ENCODE data around the genes CDK20, SPIN1, SECISBP2, SEMA4D and GADD45G.

DNA sequence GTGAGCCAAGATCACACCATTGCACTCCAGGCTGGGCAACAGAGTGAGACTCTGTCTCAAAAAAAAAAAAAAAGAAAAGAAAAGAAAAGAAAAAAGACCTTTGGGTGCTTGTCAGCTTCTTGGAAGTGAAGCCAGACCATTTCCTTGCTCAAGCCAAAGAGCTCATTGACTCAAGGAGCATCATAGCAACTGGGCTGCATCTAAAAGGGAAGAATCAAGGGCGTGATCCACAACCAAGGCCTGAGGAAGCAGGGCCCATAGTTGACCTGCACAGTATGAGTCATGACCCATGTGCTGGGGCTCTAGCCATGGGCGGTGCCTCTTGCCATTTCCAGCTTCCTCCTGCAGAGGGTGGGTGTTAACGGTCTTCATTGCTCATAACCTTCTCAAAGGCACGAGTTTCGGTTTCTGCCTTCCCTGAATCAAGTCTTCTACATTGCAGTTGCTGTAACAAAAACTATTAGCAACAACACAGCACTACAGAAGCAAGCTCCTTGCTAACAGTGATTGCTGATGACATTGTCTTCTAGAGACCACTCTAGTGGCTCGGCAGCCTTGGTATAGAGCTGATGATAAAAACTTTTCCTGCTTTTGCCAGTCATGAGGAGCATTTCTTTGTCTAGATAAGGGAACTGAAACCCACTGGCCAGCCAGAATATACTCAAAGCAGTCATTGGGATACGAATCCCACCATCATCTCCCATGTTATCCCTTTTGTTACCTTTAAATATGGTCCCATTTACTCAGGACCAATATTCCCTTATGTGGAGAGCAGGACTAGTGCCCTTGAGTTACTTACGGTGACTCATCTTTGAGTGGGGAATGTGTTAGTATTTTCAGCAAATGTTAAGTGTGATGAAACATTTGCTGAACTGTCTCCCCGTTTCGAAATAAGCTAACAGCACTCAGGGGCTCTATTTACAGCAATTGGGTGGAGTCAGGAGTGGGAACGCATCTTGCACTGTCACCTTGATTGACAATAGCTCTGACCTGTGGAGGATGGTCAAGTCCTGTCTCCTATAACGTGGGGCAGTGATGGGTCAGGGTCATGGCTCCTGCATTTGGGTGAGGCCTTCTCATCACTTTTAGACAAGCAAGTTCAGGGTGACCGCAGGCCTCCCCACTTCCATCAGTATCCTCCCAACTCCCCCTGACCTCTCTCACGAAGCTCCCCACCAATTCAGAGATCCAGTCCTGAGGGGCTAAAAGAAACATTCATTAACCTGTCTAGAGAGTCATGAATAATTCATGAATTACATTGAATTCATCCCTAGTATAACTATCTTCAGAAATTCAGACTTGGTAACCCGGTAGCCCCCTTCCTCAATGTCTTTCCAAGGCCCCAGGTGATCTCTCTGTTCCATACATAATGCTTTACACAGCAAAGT lies 67.2 kb downstream of the CTSL start:
- RRBS: no CpG with 5 or more reads among the region's 15 CpGs

DNA sequence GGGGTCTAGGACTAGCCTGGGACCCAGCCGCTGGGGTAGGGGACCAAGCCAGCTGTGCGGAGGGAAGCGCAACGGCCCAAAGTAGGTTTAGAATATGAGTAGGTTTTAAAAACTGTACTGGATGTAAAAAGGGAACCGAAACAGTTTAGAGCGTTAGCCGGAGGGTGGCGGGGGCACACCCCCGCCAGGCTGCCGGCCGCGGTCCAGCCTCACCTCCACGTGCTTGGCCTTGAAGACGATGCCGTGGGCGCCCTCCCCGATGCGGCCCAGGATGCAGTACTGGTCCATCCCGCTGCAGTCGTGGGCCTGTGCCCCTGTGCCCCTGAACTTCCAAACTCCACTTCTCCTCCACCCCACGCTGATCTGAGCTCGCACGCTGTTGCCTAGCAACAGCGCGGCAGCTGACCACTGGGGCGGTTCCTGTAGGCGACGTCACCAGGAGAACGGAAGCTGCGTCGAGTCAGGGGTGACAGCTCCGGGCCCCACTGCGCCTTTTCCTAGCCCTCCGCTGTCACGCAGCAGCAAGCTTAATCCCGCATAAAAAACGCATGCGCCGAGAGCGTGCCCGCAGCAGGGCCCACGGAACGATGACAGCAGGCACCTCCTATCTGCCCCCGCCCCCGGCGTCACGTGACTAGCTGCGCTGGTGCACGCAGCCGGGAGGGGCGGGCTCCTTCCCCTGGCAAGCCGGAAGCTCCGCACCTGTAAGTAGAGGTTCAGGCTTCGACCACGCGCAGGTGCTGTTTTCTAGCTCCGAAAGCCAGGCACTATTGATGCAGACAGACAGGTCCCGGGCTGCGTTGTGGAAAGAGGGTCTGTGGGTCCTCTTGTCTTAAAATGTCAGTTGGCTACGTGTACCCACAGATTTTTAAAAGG lies at the start of gene CDK20:
TSS of gene CDK20 (minus strand) at position 375 of the 876 bp plus-strand sequence.
- RRBS: 6% methylated on average over 17 of the region's 60 CpGs

DNA sequence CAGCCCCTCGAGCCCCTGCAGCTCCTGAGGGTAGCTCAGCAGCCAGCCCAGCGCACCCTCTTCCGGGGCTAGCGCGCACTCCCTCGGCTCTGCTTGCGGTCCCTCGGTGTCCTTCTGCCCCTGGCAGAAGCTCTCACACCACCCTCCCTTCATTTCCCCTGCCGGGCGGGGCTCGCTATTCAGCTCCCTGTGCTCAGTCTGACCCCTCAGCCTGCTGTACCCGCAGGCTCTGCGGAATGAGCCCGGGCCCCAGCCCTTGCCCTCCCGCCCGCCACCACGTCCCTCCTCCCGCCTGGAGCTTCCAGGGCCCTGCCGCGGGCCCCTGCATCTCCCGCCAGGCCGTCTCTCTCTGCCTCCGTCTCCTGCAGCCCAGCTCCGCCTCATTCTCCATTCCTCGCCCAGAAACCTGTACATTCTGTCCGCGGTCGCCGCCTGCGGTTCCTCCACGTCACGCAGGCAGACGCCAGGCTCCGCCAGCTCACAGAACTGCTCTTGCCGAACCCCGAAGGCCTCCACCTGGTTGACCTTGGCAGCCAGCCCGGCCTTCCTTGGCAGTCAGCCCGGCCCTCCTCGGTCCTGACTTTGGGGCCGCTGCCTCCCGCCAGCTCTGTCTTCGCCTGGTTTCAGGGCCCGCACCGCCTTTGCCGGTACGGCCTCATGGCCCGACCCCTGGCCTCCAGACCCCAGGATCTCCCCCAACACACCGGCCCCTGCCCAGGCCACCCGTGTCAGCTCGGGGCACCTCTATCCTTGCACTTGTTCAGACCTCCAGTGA lies 61.6 kb downstream of the SPATA31C2 start:
- RRBS: 8% methylated on average over 22 of the region's 50 CpGs

DNA sequence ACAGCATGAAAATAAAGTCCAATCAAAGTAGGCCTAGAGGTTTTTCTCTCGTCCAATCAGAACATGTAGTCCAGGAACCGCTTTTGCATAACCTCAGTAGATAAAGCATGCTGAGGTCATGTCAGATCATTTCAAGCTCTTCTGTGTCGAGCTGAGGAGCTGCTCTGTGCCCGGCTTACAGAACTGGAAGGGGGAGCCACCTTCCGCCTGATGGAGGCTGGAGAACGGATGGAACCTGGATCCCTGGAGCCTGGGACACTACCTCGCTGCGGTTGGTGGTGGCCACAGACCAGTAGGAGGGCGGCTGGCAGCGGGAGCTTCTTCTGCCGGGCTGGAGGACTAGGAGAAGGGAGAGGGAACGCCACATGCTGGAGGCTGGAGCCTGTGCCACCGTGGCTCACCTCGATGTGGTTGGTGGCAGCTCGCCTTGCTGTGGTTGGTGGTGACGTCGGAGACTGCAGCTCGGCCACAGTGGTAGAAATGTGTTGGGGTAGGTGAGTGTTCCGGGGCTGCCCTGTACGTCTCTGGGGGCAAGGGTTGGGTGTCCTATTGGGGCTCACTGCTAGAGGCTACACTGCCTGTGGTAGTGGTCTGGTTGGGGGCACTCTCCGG lies 24.6 kb downstream of the SPATA31C2 start:
- RRBS: no CpG with 5 or more reads among the region's 21 CpGs

DNA sequence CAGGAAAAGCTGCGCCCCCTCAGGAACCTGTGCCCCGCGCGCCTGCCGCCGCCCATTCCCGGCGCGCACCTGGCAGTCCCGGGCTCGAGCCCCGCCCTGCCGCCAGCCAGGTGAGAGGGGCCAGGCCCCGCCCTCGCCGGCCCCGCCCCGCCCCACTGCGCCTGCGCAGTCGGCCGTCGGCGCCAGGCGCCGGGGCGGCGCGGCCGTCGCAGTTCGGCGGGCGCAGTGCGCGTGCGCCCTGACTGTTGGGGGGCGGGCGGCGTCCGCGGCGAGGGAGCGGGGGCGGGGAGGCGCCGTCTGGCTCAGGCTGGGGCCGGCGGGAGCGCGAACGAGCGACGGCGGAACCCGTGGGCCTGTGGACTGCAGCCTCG lies at the start of gene SPIN1:
TSS of gene SPIN1 (plus strand) at position 288 of the 371 bp plus-strand sequence.
- RRBS: under 1% methylated on average over 25 of the region's 57 CpGs

DNA sequence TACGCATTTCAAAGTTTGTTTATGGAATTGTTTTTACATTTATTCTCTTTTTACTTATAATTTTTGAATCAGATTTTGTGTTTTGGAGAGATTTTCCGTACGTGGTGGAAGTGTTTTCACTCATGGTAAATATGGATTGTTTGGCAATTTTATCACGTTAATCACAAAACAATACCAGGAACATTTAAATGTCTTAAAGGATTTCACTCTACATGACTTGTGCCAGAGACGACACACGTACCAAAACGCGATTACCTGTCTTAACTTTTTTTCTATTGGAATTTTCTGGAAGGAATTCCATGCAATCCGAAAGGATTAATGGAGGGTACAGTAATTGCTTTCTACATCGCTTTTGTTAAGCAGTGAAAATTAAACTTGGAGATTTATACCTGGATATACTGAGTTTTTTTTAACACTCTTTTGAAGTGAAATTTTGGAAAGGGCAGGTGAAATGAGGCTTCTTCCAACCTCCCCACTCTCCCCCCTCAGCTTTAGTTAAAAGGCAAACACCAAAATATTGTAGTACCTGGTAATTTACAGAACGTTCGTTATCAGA lies 1.3 kb downstream of the SPIN1 start:
- RRBS: no CpG with 5 or more reads among the region's 12 CpGs

DNA sequence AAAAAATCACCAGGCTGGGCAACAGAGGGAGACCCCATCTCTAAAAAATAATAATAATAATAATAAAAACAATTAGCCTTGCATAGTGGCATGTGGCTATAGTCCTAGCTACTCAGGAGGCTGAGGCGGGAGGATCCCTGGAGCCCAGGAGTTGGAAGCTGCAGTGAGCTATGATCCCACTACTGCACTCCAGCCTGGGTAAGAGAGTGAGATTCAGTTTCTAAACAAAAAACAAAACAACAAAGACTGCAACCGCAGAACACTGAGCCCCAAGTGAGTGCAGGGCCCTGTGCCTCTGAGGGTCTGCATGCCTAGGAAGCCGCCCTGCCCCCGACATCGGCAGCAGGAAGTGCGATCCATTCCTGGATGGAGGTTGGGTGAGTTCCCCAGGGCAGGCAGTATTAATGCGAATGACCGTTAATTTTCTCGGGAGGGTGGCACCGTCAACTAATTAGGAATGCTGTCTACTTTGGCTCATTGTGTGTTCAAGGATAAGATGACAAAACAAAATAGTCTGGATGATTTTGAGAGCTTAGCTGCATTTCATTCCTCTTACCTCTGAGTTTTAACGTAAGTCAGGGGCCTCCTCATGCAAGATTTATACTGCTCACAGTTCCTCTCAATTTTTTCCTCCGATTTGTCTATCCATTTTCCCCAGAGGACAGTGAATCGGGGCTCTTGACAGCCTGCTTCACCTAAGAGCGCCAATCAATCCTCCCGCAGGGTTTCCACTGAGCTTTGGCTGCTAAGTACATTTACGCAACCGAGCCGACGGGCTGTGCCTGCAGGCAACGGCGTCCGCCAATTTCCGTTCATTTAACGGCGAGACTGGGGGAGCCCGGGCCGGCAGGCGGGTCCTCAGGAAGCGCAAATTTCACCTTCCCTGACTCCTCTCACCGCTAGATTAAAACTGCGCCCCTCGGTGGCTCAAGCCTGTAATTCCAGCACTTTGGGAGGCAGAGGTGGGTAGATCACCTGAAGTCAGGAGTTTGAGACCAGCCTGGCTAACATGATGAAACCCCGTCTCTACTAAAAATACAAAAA lies 3.0 kb upstream of the NXNL2 start:
- RRBS: no CpG with 5 or more reads among the region's 33 CpGs

DNA sequence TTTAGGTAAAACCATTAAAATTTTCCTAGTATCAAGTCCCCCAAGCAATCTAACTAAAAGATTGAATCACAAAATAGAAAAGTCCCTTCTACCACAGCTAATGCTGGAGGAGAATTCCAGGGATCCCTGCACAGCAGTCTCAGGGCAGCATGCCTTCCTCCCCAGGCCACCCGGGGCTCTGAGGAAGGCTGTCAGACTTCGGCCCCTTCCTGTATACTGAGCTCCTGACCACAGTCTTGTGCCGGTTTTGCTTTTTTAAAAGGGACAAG lies 211.7 kb downstream of the NXNL2 start:
- RRBS: 36% methylated on average over 3 of the region's 3 CpGs

DNA sequence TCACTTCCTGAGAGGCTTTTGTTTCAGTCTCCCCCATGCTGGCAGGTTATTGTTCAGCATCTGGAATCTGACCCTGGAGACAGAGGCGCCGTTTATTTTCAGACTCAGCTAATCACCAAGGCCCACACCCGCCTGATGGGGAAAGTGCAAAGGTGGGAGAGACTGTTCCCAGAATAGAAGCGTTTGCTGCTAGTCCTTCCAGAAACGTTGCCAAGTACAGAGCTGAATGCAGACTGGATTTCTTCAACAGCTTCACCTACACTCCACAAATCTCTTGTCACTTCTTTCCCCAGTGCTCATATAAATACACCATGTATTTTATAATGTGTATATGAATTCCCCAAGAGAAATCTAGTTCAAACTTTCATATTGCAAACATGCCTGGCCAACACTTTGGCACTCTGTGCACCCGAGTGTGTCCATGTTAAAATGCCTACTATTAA lies 41.7 kb upstream of the S1PR3 start:
- RRBS: no CpG with 5 or more reads among the region's 6 CpGs

- RRBS: 59% methylated on average over 2 of the region's 11 CpGs
Measured at GRCh38 chr9:89309501-89310092, 1.4 kb upstream of the CKS2 start.

DNA sequence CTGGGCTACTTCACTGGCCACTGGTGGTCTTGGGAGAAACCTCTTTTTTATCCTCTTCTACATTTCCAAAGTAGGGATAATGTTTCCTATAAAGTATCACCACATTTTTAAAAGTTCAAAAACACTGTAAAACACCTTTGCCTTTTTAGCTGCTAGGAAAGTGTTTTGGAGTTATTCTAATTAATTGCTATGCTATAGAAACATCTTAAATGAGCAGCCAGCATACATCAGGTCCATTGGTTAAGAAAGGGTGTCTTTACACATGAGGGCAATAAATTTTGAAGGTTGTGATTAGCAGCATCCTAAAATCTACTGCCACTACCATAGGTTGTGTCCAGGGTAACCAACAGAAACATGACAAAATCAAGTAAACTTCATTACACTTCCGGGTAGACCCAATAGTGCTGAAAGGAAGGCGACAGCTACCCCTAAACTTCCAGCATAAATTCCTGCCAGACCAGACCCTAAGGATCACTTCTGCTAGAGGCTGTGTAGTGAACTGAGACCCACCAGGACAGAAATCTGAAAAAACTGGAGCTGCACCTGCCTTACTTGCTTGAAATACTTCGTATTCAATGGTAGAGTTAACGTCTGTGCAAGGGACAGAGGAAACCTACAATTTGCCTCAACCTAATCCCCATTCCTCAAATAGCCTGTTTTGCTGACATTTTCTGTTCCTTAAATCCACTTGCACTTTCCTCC lies 1.2 kb upstream of the SECISBP2 start:
- RRBS: no CpG with 5 or more reads among the region's 4 CpGs

GRCh38 chr9:89318313-89319193 lies at the start of gene SECISBP2:
Gene SECISBP2, plus strand, starts transcription at chr9:89318500.
- RRBS: 1% methylated on average over 30 of the region's 89 CpGs

GRCh38 chr9:89362892-89363257 lies 44.6 kb downstream of the SECISBP2 start:
- RRBS: no CpG with 5 or more reads among the region's 3 CpGs

GRCh38 chr9:89432181-89432699 lies 65.7 kb downstream of the SEMA4D start:
- RRBS: no CpG with 5 or more reads among the region's 5 CpGs

GRCh38 chr9:89496211-89496727 lies 1.6 kb downstream of the SEMA4D start:
- RRBS: no CpG with 5 or more reads among the region's 8 CpGs

DNA sequence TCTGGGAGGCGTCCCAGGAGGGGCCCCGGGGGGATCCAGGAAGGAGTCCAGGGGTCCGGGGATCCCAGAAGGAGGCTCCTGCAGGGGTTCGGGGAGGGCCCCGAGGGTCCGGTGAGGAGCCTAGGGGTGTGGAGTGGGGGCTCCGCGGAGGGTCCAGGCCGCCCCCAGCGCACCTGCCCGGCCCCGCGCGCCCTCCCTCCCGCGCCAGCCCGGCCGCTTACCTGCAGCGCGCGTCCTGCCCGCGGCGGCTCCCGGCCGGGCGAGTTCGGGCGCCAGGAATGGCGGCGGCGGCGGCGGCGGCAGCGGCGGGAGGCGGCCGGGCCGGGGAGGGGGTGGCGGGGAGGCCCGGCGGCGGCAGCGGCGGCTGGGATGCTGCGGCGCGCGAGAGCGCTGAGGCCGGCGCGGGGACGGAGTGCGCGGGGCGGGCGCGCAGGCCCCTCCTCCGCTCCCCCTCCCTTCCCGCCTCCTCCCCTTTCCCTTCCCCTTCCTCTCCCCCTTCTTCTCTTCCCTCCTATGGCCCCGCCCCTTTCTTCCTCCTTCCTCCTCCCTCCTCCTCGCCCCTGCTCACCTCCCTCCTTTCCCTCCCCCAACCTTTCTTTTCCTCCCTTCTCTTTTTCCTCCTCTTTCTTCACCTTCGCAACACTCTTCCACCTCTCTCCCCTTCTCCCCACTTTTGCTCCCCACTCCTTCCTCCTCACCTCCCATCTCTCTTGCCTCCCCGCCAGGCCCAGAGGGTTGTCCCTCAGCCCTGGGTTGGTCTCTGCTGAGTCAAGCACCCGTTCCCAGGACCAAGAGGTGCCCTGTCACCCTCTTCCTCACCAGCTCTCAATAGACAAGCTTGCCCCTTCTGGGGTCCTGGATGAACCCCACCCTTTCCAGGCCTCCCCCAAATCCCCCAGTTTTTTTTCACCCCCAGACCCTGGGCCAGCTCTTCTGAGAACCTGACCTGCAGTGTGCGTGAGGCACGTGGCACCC lies at the start of gene SEMA4D:
TSS of gene SEMA4D (minus strand) at position 416 of the 975 bp plus-strand sequence.
- RRBS: 2% methylated on average over 37 of the region's 69 CpGs

DNA sequence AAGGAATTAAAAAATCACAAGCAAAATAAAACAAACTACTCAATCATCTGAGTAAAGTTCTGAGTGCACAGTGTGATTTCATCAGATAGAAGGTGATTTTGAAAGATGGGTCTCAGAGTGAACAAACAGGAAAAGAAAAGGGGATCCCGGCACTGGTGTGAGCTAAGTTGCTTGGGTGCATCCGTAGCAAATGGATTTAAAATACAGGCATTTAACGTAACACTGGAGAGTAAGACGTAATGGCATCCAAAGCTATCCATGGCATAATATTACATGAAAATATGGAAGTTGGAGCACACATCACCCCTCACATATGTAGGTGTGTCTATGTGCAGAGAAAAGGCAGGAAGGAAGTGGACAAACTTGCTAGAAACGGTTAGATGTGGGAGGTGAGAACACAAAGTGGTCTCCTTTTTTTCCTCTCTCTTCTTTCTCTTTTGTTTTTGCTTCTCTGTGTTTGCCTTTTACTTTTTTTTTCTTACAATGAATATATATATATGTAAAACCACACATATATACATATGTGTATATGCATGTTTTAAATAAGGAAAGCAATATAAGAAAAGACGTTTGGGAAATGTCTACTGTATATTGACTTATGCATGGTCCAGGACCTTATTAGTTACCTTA lies 38.3 kb upstream of the SEMA4D start:
- RRBS: no CpG with 5 or more reads among the region's 6 CpGs

DNA sequence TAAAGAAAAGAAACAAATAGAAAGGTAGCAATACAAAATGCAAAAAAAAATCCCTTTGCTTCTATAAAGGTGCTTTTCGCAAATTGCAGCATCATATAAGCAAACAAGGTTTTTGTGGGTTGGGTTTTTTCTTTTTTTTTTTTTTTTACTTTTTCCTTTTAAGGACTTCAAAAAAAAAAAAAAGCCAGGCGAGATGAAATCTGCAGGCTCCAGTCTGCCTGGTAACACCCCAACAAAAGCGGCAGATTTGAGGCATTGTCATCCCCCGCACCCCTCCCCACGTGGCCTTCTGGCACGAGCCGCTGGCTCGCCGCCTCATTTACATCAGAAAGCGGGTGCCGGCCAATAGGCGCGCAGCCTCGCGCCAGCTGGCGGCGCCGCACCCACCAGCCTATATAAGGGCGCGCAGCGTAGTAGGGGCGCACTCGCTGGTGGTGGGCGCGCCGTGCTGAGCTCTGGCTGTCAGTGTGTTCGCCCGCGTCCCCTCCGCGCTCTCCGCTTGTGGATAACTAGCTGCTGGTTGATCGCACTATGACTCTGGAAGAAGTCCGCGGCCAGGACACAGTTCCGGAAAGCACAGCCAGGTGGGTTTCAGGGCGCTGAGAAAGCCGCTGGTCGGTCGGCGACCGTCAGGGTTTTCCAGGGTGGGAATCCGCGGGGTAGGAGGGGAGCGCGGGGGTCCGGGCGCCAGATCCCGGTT lies at the start of gene GADD45G:
TSS of gene GADD45G (plus strand) at position 422 of the 700 bp plus-strand sequence.
- RRBS: 0% methylated on average over 7 of the region's 49 CpGs

DNA sequence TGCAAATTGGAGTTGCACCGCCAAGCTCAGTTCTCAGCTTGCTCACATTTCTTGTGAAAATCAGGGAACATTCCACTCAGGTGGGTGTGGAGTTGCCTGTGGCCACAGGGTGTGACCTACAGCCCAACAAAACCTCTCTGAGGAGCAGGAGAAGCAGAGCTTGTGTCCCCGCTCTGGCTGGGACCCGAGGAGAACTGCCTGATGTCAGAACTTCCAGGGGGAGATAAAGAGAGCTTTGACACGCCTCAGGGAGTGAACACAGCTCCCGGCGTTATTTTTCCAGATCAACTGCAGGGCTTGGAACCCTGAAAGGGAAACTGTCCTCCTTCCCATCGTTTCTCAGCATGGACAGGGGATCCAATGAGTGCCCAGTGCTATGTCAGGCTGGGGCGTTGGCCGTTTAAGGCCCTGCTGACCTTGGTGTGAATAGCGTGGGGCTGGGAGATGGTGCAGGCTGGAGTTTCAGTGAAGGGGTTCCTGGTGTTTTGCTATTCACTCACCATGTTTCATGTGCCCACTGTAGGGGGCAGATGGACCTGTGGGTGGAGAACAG lies 21.9 kb downstream of the GADD45G start:
- RRBS: no CpG with 5 or more reads among the region's 10 CpGs

DNA sequence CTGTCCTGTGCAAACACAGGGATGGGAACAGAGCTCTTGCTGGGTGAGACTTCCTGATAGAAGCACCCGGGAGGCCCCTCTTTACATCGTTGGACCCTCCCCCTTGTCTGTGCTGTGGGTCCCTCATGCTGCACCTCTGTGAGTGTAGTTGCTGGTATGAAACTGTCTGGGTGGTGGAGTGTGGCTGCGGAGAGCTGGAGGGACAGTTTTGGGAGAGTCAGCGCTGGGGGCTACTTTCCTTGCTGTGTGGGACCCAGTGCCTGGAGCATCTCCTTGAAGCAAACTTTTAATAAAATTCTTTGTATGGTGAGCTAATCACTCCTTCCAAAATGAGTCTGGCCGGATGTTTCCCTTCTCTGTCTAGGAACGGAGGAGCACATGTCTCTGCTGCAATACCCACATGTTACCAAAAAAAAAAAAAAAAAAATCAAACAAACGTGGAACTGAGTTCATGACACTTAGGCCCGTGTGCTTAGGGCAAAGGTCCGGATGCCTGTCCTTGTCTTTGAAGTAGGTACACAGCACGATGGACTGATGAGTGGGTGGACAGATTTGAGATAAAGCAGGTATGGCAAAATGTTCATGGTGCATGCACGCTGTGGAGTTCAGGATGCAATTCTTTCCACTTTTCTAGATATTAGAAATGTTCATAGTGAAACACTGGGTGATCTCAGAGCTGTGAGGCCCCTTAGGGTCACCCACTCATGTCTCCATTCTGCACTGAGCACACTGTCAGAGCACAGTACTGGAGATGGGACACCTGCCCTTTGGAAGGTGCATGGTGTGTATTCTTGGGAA lies 43.4 kb downstream of the GADD45G start:
- RRBS: no CpG with 5 or more reads among the region's 11 CpGs